ENCODE data around the gene CTDSP2.

DNA sequence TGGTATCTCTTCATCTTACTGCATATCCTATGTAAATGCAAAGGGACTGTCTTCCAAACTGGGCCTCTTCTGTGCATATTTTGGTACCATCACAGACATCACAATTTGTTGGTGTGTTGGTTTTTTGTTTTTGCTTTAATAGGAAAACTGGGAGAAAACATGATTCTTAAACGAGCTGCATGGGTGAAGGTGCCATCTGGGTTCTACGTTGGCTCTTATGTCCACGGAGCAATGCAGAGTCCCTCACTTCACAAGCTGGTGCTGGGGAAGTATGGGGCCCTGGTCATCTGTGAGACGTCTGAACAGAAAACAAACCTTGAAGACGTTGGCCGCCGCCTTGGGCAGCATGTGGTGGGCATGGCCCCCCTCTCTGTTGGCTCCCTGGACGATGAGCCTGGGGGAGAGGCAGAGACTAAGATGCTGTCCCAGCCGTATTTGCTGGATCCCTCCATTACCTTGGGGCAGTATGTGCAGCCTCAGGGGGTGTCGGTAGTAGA, 13.5 kb downstream of the TSFM start:
- PRO-cap: no peak

DNA sequence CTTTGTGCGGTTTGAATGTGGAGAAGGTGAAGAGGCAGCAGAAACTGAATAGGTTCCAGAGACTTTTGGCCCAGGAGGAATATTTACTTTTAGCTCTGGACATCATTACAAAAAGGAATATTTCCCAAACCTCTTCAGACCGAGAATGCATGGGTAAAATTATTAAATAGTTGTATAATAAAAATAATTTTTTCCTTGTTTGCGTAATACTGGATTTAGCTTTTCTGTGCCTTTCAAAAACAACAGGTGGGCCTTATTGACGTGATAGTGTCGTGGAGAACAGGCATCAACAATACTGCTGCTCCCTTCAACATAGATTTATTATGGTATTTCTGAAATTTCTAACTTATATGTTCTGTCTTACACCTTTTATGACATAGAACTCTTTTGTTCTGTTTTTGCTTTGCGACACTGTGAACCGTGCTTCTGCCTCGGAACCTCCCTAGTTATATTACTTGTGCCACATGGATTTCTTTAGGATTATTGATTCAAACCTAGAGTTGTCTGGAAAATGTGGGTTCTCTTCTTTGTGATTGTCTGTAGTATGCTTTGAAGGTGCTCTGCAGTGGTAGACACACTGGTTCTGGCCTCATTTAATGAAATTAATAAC, 14.1 kb downstream of the TSFM start:
- PRO-cap: no peak

DNA sequence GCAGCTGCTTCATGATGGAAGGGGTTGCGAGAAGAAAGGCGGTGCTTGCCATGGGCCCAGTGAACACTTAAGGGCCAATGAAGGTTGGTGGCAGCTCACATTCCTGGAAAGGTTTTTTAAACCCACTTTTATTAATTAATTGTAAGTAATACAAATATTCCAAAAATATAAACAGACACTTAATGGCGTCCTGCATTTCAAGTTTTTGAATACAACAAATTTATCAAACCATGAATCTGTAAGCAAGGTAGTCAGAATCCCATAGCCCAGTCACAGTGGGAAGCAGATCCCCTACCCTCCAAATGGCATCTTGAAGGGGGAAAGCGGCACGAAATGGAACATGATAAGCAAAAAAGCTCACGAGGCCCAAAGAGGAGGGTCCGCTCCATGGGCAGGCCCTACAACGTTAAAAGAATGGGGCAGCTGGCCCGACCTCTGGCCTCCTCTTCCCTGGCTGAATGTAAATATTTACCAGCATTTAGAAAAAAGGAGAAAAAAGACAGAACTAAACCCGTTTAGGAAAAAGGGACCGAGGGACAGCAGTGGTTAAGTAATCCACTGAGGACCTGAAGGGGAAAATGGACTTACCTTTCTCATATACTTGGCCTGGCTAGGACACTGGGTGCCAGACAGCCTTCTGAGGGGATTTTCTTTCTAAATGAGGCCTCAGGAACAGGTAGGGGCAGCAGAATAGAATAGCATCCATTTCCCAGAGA, 1.5 kb upstream of the AVIL start:
- PRO-cap: no peak

- PRO-cap: no peak
Measured at GRCh38 chr12:57821096-57821784, 2.7 kb upstream of the AVIL start.

DNA sequence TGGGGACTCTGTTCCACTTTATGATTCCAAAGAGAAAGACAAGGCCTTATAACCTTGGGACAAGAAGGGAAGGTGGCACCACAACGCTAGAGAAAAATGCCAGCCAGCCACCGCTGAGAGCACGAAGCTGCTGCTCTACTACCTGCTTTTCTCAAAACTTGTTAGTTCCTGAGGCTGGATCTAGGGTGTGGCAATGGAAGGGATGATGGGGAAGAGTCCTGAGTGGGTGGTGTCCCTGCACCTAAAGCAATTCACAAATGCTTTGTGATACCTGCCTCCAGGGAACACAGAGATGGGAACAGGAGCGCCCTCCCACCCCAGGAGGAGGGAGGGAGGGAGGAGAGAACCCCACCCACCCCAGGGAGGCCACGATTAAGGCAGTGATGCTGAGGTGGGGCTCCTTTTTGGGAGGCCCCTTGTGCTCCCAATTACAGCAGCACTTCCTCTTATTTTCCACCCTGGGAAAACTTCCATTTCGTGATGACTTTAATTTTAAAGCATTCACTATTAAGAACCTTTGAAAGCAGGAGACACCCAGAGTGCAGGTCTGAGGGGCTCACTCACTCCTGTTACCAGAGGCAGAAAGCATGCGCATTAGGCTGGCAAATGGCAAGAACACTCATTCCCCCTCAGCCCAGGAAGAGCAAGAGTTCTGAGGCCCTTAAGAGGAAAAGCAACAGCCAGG, 3.4 kb upstream of the AVIL start:
- PRO-cap: no peak

DNA sequence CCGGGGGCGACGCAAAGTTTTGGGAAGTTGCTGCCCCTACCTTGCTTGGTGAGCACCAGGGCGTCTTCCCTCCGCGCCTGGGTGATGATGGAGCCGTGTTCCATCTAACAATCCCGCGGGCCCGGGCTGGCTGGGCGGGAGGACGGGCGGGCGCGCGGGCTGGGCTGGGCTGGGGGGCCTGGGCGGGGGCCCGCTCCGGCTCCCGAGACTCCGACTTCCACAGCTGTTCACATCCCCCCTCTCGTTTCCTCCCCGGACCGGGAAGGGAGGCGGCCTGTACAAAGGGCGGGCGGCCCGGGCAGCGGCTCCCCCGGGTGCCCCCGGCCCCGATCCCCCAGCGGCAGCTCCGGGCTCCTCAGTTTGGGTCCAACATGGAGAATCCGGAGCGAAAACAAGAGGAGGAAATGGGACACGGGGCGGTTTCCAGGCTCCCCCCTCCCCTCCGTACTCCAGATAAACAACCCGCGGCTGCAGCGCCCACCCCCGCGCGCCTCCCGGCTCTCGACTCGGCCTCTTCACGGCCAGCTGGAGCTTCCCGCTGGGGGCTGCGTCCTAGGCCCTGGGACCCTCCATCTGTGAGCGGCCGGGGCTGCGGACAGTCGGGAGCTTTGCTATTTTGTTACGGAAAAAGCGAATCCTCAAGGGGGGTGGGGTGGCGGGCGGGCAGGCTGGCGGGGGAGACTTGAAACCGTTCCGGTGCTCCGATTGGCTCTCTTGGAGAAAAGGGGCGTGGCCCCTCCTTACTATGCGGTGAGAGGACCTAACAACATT, at the start of gene CTDSP2:
TSS of gene CTDSP2 (minus strand) at position 398 of the 771 bp plus-strand sequence.
- PRO-cap: unidirectional peak, minus-strand start at position 362 of the sequence; unidirectional peak, minus-strand start at position 575 of the sequence; bidirectional peak, plus-strand start outside the sequence, minus-strand start at position 613 of the sequence

DNA sequence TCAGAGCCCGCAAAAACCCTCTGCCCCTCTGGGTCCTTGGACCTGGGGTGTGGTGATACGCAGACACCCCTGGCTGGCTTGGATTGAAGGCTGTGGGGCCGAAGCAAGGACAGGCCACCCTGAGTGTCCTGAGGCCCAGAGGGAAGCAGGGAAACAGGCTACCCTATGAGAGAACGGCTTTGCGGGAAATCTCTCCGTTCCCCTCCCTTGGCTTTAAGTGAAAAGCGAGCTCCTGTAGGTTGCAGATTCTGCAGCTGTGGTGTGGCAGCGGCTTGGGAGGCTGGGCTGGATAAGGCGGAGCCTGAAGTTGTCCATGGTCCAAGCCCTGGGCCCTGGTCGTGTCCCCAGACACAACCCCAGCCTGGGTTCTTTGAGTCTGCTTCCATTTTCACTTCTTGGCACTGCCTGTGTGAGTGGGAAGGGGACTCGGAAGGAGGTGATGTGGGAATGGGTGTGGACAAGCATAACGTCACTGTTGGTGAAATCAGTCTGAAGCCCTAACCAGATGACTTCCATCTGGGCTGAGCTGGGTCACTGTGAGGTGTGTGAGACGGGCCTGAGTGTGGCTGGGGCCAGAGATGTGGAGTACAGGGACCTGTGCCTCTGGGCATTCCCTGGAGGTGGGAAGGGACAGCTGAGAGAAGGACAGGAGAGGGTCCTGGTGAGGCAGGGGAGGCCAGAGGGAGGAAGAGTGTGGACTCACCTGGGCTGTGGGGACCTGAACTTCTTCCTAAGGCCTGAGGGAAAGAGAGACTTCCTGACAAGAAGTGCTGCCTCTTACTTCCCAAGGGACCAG, 43.0 kb upstream of the CTDSP2 start:
- PRO-cap: bidirectional peak, plus-strand start at position 515 of the sequence, minus-strand start at position 215 of the sequence

GRCh38 chr12:57895850-57896396, 45.4 kb upstream of the ATP23 start:
- PRO-cap: no peak

- PRO-cap: bidirectional peak, plus-strand start at chr12:57896832, minus-strand start at chr12:57896727
Measured at GRCh38 chr12:57896397-57897459, 44.6 kb upstream of the ATP23 start.

DNA sequence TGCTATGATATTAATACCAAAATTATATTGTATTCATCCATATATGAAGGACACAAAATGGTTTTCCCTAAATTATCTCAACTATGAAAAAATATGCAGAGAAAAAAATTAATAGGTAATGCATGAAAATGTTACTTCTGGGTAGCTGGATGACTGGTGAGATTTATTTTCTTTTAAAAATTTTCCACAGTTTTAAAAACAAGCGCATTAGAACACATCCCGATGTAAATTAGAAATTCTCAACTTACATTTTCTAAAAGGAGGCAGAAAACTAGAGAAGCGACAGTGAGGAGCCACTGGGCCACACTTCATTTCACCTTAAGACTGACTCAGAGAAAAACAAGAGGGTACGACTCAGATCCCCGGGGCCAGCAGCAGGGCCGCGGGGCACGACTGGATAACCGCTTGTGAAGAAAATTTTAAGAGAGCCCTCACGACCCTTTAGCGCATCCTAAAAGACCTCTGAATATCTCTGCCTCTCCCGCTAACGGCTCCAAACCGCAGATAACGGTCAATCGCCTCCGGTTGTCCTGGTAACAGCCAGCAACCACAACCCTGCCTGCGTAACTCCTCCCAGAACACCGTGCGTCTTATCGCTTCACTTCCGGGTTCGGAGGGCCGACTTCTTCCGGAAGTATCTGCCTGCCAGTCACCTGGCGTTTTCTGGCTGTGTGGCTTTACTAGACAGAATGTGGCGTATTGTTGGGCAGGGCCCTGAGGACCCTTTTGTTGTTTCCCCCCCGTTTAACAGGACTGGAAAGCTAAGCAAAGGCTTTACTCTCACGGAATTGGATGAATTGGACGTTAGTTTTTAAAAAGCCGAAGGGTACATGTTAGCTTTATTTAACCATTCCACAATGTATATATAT, 5.5 kb upstream of the ATP23 start:
- PRO-cap: bidirectional peak, plus-strand start at position 652 of the sequence, minus-strand start at position 592 of the sequence

- PRO-cap: no peak
Measured at GRCh38 chr12:58781576-58782131, 138.7 kb downstream of the LRIG3 start.

- PRO-cap: no peak
Measured at GRCh38 chr12:59717079-59717520, 121.3 kb downstream of the SLC16A7 start.

DNA sequence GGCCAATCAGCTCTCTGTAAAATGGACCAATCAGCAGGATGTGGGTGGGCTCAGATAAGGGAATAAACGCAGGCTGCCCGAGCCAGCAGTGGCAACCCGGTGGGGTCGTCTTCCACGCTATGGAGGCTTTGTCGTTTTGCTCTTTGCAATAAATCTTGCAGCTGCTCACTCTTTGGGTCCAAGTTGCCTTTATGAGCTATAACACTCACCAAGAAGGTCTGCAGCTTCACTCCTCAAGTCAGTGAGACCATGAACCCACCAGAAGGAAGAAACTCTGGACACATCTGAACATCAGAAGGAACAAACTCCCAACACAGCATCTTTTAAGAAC, 674.5 kb downstream of the SLC16A7 start:
- PRO-cap: no peak

DNA sequence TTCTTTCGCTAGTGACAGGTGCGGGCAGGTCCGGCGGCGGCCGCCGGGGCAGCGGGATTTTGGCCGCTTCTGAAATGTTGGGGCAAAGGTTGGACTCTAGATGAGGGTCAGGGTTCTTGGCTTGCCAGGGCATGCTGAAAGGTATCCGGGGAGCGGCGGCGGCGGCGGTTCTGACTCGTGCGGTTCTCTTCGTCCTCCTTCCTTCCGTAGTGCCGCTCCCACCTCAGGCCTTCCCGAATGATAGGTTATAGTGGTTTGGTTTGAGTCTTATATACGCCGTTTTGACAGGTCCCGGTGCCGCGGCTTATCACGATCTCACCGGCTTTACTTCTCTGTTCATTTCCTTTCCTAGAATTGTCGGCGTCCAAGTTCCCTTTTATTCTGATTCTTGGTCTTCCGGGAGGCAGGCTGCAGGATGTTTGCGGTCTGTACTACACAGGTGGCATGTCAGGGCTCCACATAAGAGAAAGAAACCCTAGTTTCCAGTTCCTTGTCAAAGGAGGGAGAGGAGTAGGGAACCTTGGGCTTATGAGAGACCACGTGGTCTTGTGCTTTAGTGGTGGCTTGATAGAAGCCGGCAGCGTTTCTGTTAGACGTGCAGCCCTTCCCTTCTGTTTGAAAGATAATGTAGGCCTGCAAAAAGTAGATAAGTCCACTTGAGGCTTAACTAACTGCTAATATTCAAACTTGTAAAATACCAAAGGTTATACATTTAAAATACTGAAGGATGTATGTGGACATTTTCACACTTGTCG, 549 bp downstream of the USP15 start:
- PRO-cap: bidirectional peak, plus-strand start at position 493 of the sequence, minus-strand start at position 350 of the sequence

- PRO-cap: no peak
Measured at GRCh38 chr12:62465976-62466434, 621 bp upstream of the MON2 start.

DNA sequence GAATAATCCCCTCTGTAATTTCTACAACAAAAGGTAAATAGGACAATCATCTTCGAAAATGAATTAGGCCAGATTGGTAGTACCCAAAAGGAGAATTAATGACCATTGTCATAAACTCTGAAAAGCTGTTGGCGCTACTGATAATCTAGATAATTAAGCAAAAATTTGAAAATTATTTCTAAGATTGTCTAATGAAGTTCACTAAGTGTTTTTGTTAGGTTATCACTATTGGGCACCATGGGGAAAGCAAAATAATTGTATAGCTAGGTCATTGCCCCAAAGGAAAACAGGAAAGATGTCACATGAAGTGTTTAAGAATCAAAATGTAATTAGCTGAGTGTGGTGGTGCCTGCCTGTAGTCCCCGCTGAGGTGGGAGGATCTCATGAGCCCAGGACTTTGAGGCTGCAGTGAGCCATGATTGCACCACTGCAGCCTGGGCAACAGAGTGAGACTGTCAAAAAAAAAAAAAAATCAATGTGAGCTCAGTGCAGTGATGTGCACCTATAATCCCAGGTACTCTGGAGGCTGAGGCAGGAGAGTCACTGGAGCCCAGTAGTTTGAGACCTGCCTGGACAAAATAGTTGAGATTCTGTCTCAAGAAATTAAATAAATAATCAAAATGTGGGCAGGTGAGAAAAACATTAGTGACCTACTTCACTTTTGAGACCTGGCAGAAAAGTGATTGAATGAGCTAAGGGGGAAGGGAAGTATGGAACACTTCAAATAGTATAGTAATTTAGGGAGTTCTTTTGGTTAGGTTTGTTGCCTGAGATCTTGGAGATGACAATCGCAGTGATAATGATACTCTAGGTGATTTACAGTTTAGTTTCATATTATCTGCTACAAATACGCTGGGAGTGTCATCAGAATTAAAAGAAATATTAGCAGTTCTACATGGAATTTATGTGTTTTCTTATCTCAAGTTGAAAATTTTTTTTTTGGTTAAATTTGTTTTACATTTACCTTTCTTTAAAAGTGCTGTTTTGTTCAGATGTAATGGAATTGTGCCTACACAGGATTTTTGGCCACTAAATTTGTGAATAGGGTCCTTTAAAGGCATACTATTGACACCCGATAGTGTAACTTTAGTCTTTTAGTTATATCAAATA, 140.1 kb downstream of the MON2 start:
- PRO-cap: no peak

DNA sequence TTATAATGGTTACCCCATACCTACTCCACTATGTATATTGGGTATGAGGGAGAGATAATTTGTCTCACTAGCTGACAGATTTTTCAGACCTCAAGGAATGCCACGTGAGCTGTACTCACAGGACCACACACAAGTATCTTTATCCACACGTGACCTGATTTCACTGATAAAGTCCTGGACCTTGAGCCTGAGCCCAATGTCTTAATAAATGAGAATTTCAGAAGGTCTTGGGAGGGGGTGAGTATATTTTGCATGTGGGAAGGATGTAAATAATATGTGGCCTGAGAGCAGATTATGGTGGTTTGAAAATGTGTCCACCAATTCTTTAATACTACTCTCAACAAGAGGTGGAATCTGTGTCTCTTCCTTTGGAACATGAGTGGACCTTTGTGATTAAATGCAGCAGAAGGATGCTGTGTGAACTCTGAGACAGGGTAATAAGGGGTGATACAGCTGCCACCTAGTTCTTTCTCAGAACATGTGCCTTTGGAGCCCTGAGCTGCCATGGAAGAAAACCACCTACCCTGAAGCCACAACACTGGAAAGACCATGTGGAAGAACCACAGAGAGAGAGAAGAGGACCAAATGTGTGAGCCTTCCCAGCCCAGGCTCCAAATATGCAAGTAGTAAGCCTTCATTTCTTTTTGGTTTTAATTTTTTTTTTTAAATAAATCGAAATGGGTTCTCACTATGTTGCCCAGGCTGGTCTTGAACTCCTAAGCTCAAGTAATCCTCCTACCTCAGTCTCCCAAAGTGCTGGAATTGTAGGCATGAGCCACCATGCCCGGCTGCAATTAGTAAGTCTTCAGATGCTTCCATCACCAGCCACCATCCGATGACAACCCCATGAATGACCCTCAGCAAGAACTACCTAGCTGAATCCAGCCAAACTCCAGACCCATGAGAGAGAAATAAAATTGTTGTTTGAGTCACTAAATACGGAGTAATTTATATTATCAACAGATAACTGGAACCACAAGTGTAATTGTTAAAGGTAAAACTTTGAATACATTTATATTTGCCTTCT, 149.4 kb downstream of the MON2 start:
- PRO-cap: no peak

DNA sequence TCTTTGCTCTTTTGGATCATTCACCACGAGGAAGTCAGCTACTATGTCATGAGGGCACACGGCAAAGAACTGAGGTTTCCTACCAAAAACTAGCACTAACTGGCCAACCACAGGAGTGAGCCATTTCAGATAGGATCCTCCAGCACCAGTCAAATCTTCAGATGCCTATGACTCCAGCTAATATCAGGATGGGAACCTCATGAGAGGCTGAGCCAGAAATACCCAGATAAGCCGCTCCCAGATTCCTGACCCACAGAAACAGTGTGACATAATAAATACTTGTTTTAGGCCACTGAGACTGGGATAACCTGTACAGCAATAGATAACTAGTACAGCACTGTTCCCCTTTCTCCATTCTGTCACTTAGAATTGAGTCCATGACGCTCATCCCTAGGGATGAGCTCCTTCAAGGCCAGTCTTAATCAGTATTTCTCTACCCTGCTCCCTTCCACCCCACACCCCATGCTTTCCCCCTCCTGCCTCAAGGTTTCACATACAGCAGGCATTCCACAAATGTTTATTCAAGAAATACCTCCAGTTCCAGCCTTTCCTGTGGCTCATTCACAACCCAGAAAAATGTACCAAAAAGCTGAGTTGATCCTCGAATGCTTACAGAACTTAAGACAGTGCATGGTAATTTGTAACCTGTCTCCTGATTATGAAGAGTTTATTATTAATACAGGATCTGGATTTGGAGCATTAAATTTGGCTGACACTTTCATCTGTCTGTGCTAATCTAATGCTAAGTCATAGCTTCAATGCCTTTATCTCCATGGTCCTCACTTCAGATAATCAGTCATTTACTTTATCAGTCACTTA, 68.3 kb downstream of the PPM1H start:
- PRO-cap: no peak

- PRO-cap: unidirectional peak, plus-strand start at chr12:62933485
Measured at GRCh38 chr12:62933121-62933821, 1.7 kb downstream of the PPM1H start.

DNA sequence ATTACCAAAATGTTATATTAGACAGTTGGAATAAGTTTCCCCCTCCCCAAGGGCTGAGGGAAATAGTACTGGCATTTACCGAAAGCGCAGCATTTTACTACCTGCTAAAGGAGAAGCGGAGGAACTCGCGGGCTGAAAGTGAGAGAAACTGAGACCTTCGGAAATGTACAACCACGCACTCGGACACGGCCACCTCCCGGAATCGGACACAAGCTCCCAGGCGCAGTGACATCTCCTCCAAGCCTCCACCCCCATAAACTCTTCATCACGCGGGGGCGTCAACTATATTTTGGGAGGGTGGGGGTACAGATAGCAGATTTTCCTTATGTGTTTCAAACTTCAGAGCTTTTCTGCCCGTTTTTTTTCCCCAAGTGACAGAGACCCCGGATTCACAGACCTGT, 1.1 kb downstream of the PPM1H start:
- PRO-cap: no peak